Occipital lobe (tissue), 2 donors: ENCODE results near the gene KCNE3.

DNA sequence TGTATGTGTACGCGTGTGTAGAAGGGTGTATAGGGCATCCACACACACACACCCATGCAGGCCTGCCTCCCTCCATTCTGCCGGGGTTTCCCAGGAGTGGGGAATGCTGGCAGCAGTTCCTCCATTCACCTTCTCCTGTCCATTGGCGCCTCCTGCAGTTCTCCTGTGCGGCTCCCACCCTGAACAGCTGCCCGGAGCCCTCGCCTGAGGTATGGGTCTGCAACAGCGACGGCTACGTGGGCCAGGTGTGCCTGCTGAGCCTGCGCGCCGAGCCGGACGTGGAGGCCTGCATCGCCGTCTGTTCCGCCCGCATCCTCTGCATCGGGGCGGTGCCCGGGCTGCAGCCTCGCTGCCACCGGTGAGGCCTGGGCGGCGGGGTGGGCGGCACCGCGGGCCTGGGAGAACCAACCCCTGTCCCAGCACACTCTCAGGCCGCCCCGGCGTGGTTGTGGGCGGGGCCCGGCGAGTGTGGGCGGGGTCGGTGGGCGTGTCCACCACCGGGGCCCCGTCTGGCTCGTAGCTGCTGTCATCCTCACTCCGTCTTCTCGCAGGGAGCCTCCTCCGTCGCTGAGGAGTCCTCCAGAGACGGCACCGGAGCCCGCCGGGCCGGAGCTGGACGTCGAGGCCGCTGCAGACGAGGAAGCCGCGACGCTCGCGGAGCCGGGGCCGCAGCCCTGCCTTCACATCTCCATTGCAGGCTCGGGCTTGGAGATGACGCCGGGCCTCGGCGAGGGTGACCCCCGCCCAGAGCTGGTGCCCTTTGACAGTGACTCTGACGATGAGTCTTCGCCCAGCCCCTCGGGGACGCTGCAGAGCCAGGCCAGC, 14.1 kb upstream of the RELT start:
- RAMPAGE, long total RNA, result no peak

DNA sequence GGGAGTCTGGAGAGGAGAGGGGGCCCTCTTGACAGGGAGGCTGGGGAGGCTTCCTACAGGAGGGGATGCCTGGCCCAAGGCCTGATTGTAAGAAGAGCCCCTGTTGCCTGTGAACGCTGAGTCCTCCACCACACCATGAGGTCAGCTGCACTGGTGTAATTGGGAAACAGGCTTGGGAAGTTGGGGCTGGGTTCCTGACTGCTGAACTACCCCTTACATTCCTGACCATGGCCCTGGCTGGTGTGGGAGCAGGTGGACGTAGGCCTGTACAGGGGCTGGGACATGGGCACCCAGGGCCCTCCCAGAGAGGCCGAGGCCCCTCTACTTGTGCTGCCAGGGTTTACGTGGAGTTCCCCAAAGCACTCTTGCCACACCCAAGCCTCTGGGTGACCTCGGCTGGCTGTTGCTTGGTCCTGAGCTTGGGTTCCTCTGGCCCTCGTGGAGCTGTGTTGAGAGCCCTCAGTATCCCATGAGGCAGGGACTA, 5.4 kb downstream of the RELT start:
- RAMPAGE, long total RNA, result no peak

- RAMPAGE, long total RNA, result no peak
These were observed 87.2 kb downstream of the FAM168A start for GRCh38 chr11:73510441-73511337.

DNA sequence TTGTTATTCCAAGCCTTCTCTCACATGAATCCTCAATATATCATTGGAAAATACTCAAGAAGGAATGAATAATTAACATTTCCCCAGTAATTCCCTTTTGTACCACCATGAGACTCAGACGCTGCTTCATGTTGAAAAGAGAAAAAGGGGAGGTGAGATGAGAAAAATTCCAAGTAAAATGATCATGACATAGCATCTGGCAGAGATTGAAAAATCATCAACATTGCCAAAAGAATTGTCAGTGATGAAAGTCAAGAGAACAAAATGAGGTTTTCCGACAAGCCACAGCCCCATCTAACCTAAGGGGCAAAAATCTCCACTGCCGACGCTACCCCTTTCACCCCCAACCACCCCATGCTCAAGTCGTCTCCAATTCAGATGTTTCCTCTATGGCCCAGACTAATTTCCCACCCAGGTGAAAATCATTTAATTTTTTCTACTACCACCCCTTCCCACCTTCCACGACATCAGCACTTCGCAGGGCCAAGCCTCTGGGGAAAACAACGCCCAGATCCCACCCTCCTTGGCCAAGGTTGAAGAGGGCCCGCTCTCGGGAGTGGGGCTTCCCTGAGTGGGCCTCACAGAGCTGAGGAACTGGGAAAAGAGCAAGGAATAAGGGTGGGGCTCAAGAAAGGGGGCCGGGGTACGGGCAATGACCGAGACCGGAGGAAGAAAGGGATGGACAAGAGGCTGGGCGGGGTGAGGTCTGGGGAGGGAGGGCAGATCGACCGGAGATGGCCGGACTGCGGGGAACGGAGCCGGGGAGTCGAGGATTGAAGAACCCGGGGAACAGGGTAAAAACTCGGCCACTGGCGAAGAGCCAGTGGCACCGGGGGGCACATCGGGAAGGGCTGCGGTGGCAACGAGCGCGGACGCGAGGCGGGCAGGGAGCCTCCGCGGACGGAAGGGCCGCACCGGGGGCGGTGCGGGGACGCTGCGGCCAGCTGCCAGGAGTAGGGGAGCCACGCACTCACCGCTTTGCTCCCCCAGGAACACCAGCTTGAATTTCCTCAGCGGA, 973 bp downstream of the RAB6A start:
- RAMPAGE, long total RNA, result no peak

GRCh38 chr11:73956032-73956536, 5.3 kb downstream of the DNAJB13 start:
- RAMPAGE, long total RNA, result no peak

- RAMPAGE, long total RNA, result no peak
These were observed 6.0 kb downstream of the UCP2 start for GRCh38 chr11:73976508-73977138.

- RAMPAGE, long total RNA, result no peak
These were observed 711 bp upstream of the UCP2 start for GRCh38 chr11:73983168-73983940.

GRCh38 chr11:73984358-73984996, 1.8 kb upstream of the UCP2 start:
- RAMPAGE, long total RNA, result no peak

GRCh38 chr11:74030537-74031414, 21.9 kb upstream of the UCP3 start:
- RAMPAGE, long total RNA, result no peak

- RAMPAGE, long total RNA, result no peak
These were observed 5.4 kb upstream of the PGM2L1 start for GRCh38 chr11:74403606-74403973.

DNA sequence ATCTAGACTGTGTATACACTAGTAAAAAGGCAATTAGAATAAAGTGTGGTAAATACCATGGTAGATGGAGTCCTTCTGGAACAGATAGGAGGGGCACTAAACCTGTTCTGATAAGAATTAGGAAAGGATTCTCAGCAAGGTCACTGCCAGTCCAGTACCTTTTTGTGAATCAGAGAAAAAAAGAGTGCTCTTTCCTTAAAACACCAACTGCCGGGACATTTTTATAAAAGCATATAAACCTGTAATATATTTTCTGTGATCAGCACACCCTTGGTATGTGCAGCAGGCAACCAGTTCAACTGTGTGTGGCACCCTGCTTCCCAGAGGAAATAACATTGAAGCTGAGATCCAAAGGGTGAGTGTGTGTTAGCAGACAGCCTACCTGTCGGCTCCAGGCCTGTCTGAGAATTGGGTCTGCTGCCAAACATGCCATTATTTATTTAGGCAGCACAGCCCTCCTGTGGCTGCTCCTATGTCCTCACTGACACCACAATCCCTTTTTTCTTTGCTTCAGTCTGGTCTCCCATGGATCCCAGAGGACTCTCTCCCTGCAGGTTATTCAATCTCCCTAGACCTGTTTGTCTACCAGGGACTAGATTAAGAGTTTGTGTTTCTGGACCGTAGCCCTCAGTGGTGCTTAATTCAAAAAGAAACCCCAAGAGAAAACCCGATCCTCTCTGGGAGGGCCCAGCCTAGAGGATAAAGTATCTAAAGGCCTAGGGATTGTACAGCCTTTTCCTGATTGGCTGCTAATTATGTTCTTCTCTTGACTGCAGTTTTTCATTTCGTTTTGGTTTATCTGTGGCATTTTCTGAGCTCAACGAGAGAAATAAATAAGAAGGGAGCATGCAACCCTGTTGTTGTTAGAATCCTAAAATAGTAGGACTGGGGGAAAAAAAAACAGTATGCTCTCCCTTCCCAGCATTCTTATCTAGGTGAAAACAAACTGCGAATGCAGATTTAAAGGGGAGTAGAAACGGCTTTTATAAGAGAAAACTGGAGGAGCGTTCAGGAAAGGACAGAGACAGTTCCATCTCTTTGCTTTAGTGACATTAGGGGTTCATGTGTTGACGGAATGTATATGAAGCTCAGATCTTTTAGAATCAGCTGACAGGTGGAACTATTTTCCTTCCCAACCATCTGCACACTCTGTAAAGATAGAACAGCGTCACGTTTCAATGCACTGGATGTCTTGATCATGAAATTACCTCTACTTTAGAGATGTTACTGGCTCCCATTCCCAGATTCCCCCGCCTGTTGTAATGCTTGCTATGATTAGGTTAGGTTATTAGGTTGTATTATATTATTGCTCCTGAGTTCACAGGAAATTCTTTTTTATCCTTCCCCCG, 24.0 kb downstream of the KCNE3 start:
- RAMPAGE, long total RNA, result no peak

DNA sequence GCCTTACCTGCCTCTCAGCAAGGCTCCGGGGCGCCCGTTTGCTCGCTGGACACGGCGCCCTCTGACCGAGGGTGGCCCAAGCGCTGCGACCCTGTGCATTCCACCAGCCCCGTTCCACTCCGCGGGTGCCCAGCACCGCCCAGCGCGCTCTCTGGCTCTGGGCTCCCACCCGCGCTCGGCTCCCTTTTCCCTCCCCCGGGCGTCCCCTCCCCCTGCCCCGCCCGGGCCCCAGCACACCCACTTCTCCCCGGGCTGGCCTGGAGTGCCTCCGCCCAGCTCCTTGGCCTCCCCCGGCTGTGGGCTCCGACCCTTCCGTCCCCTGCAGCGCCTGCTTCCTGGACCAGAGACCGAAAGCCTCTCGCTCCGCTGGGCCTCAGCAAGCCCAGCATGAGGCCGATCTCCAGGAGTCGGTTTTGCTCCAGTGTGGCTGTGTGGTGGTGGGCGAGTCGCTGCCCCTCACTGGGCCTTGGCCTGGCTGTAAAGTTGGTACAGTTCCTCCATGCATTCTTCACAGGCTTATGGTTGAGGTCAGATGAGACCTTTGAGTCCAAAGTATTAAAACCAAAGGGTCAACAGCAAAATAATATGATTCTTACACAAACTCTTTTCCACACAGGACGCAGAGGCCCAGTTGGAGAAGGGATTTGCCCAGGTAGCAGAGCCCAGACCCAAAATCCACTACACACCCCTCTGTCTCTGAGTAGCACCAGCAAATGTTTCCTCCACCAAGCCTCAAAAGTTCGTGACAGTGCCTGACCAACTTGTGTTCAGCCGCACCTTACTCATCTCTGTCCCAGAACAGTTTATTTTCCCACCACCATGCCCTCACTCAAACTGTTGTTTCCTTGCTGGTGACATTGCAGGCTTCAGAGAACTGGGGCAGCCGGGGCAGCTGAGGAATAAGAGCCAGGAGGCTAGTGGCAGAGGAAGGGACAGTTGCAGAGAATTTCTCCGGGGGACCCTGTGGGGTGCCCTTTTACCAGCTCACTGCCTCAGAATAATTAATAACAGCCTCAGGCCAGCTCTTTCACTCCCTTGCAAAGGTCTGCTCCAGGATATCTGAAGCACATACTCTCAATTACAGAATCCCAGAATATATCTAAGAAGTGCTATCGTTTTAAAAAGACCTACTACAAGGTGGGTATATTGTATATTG, at the start of gene KCNE3:
KCNE3 (minus strand) TSS at position 159 of the 1,156 bp plus-strand sequence.
- RAMPAGE, long total RNA, result no peak

DNA sequence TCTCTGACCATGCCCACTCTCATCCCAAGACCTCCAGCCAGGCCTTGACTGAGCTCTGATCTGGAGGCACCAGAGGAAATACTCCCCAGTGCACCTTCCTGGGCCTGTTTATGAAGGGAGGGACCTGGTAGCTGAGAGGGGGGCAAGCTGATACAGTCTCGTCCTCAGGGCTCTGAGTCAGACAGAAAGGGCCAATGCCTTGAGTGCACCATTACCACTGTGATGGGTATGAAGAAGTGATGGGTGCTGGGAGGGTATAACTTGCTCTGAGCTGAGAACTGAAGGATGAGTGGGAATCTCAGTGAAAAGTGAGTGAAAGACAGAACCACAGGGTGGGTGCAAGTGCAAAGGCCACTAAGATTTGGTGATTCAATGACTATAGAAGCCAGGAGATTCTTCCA, 48.9 kb downstream of the CHRDL2 start:
- RAMPAGE, long total RNA, result no peak

DNA sequence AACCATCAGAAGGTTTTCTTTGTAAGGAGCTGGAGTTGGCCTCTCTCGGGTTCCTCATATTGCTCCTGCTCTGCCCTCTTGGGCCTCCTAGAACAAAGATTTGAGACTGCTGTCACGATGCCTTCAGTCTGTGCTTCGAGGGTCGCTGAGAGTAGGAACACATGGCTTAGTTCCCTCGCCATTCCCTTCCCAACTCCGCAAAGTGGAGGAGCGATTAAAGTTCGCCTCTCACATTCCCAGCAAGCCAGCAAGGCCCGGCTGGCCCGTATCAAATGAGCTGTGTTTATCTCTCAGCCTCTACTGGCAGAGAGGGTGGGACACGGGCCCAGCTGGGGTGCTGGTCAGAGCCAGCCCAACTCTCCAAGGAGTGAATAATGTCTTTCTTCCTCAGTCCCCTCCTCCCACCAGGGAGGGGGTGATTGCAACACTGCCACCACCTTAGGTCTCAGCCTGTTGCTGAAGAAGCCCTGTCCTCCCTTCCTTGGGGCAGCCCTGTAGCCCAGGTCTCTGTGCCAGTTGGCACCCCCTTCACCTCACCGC, 10.3 kb downstream of the CHRDL2 start:
- RAMPAGE, long total RNA, result no peak

DNA sequence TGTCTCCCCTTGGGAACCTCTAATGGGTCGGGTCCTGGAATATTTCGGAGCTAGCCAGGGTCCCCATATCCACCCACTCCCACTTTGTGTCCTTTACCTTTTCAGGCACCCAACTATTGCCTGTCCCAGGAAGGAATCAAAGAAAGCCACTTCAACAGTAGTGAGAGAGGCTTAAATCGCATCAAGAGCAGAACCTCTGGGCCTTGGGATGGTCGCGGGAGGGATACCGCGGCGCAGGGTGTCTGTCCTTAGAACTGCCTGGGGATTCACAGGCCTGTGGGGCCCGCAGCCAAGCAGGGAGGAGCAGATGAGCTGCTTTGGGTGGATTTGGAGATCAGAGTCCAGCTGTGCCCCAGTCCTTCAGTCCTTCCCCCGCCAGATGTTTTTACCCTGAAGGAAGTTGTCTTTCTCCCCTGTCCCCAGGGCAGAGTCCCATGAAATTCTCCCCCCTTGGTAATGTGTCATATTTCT, 13.4 kb downstream of the SLCO2B1 start:
- RAMPAGE, long total RNA, result no peak

GRCh38 chr11:75170906-75171238, 20.0 kb downstream of the SLCO2B1 start:
- RAMPAGE, long total RNA, result no peak

- RAMPAGE, long total RNA, result no peak
These were observed 35.6 kb upstream of the TPBGL start for GRCh38 chr11:75204699-75205712.

DNA sequence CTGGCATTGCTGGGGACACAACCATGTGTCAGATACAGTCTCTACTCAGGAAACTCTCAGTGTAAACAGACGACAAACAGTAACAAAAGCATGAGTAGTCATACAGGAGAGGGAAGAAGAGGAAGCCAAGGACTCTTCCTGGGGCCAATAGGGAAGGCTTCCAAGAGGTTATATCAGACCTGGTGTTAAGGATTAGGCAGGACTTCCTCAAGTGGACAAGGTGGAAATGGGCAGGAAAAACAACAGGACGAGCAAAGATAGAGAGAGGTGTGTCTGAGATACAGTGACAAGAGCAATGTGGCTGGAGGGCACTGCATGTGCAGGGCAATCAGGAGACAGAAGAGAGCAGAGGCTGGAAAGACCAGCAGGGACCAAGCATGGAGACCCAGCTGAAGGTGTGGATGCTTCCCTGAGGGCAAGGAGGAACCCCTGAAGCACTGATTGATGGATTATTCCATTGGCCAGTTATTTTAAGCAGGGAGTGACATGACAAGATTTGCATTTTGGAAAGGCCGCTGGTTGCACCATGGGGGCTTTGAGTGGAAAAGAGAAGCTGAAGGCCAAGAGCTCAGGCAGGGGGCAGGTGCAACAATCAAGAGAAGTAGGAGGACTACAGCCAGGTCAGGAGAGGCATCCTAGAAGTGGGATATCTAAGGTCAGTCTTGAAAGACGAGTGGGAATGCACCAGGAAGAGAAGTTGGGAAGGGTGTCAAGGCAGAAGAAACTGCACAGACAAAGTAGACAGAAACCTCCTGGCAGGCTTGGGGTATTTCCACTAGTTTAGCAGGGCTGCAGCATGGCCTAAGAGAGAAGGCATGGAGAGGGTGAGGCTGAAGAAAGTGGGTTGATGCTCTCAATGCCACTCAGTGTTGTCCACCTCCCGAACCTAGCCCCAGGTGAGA, 31.4 kb upstream of the TPBGL start:
- RAMPAGE, long total RNA, result no peak

- RAMPAGE, long total RNA, result no peak
These were observed 777 bp downstream of the TPBGL start for GRCh38 chr11:75240899-75242203.

GRCh38 chr11:75305618-75305868, 45.9 kb downstream of the ARRB1 start:
- RAMPAGE, long total RNA, result no peak